ENCODE measurements around the genes C2CD2L and USP2.

DNA sequence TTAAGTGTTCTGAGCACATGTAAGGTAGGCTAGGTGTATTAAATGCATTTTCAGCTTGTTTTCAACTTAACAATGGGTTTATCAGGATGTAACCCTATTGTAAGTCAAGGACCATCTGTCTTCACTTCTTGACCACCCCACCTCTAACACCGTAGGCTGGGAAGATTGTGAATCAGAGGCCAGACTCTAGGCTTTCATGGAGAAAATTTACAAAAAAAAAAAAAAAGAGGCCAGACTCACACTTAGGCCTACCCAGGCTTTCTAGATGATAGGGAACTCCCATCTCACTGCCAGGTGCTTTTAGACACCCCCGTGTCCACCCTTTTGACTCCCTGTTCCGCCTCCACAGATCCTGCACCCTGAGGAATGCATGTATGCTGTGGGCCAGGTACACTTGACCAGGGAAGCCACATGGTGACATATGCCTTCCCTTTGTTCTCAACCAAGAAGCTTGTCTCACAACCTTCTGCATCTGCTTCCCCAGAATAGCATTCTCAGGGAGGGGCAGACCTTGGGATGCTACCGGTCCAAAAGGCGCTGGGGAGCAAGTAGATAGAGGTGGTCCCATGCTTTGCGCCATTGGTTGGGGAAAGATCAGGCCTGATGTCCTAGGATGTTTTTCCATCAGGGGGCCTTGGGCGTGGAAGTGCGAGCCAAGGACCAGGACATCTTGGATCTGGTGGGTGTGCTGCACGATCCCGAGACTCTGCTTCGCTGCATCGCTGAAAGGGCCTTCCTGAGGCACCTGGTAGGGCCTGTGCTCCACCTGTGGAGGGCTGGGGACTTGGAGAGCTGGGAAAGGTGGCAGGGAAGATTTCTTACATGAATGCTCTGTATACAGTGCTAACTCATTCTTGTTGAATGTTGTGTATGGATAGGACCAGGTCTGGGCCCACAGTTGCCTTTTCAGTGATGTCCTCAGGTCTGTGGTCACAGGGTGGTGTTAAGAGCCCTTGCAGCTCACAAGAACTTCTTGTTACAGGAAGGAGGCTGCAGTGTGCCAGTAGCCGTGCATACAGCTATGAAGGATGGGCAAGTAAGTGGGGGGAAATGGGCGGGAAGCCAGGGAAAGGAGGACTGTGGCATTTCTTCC, 3.1 kb downstream of the H2AX start:
- PRO-cap = no peak
- RAMPAGE, long total RNA, 2 experiments = no peak in any of the 2 experiments

- PRO-cap = bidirectional peak, plus-strand start at chr11:119107344, minus-strand start at chr11:119107182
- RAMPAGE, long total RNA, 2 experiments = no peak in any of the 2 experiments
Measured at GRCh38 chr11:119106461-119107737, at the start of gene C2CD2L. Gene C2CD2L, plus strand, starts transcription at chr11:119107344.

- PRO-cap = no peak
- RAMPAGE, long total RNA, 2 experiments = no peak in any of the 2 experiments
Measured at GRCh38 chr11:119179438-119180333, 5.6 kb upstream of the NHERF4 start.

GRCh38 chr11:119262510-119263365, 54.2 kb downstream of the MCAM start:
- PRO-cap = no peak
- RAMPAGE, long total RNA, 2 experiments = no peak in any of the 2 experiments

- PRO-cap = bidirectional peak, plus-strand start at chr11:119307067, minus-strand start at chr11:119306768
- RAMPAGE, long total RNA, 2 experiments = no peak in any of the 2 experiments
Measured at GRCh38 chr11:119306566-119307298, 10.2 kb downstream of the MCAM start.

- PRO-cap = no peak
- RAMPAGE, long total RNA, 2 experiments = no peak in any of the 2 experiments
Measured at GRCh38 chr11:119318002-119318553, 1.1 kb upstream of the MCAM start.

GRCh38 chr11:119319435-119319960, 2.6 kb upstream of the MCAM start:
- PRO-cap = no peak
- RAMPAGE, long total RNA, 2 experiments = no peak in any of the 2 experiments

DNA sequence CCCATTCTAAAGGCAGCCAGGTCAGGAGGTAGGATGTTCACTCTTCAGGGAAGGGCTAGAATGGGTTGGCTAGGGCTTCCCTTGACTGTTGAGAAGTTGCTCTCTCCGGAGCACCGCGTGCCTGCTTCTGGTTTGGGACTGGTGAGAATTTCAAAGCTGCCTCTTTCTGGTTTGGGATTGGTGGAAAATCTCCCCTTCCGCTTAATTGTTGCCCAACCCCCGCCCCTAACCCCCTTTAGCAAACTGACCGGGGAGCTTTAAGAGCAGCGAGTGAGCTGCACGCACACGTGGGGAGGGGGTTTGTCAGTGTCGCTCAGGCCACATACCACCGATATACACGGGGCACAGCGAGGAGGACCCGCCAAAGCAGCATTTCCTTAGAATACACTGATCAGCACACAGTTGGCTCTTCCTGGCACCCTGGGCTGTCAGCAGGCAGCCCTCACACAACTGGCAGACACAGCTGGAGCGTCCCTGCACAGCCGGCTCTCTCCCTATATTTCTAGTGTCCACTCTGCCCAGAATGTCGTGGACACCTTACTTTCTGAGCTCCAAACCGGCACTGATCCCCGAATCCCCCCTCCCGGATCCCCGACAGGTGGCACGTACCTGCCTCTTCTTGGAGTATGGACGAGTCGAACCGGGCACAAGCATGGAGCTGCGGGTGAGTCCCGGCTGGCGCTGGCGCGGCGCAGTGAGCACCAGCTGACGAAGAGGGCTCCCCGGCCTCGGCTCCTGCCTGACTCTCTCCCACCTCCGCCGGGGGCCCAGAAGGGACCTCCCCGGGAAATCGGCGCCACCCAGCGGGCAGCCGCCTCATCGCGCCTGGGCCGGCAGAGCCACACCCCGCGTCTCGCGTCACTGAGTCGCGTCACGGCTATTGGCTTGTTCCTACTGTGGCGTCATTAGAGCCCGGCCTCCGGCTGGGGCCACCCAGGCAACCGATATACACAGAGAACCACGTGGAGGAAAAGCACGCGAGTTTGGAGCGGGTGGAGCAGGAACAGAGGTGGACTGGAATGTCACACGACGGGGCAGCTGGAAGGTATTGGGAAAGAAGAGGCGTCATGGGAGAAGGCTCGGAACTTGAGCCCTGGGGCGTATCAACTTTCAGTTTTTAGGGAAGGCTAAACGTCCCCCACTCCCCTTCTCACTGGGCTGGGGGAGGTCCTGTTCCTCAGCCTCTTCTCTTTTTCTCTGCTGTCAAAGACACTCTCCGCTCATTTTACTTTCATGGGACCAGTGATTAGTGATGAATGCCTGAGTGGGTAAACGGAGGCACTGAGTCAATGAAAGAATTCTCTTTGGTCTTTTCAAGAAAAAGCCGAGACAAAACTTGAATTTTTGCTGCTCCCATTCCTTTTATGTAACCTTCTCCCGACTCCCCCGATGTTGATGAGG, at the start of gene USP2:
Gene USP2, minus strand, starts transcription at position 827 of the 1,401 bp plus-strand sequence.
- PRO-cap = bidirectional peak, plus-strand start at position 947 of the sequence, minus-strand start at position 746 of the sequence
- RAMPAGE, long total RNA, 2 experiments = start-site peak on the plus strand in 1 of 2 experiments, centred at position 954 of the sequence, 15 reads per replicate

- PRO-cap = no peak
- RAMPAGE, long total RNA, 2 experiments = no peak in any of the 2 experiments
Measured at GRCh38 chr11:119486079-119486334, 63.0 kb upstream of the THY1 start.

GRCh38 chr11:119617916-119618984, 110.8 kb downstream of the NECTIN1 start:
- PRO-cap = no peak
- RAMPAGE, long total RNA, 2 experiments = no peak in any of the 2 experiments

DNA sequence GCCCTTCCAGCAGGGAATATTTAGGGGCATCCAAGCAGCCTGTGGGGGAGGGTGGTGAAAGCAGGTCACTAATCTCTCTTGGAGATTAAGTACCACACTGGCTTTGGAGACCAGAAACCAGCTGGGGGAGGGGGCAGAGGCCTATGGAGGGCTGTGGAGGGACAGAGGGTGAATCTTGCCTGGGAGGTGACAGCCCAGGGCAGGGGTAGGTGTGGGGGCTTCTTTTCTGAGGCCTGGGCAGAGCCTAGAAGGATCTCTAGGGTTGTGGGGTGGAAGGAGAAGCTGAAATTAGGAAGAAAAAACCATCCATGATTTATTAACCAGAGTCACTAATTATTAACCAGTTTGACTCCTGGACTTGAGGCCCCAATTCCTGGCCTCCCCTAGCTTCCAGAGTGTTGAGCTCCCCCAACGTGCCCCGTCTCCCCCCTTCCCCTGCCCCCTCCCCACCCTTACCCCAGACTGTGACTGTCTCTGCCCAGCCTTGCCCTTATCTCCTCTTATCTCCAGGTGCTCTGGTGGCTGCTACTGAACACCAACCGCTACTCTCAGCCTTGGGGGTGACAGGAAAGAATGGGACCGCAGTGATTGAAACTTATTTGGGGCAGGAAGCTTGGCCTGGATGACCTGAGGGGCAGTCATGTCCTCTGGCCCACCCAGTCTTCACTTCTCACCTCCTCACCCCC, 15.8 kb downstream of the NECTIN1 start:
- PRO-cap = no peak
- RAMPAGE, long total RNA, 2 experiments = no peak in any of the 2 experiments

DNA sequence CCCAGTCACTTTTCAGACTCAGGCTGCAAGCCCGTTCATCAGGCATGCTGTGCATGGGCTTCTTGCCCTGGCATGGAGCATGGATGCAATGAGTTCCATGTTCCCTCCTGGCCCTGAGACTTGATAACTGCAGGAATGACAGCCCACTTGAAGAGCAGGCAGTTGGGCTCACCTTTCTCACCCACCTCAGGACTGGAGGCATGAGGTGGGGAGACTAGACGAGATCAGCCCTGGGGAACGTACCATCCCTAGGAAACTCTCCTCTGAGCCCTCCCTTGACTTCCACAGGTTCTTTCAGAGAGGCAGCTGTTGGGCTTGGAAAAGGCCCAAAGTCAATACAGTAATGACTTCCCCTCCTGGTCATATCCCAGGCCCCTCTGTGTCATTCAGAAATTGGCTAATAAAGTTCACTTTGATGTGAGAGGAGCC, 5.7 kb upstream of the NECTIN1 start:
- PRO-cap = no peak
- RAMPAGE, long total RNA, 2 experiments = no peak in any of the 2 experiments

- PRO-cap = no peak
- RAMPAGE, long total RNA, 2 experiments = no peak in any of the 2 experiments
Measured at GRCh38 chr11:119739843-119740125, 10.8 kb upstream of the NECTIN1 start.

GRCh38 chr11:119740126-119740411, 11.1 kb upstream of the NECTIN1 start:
- PRO-cap = no peak
- RAMPAGE, long total RNA, 2 experiments = no peak in any of the 2 experiments

- PRO-cap = unidirectional peak, minus-strand start at chr11:120135729; bidirectional peak, plus-strand start at chr11:120136051, minus-strand start at chr11:120136011
- RAMPAGE, long total RNA, 2 experiments = no peak in any of the 2 experiments
Measured at GRCh38 chr11:120135519-120136288, 2.2 kb downstream of the TRIM29 start.

GRCh38 chr11:120215521-120216534, 5.0 kb downstream of the OAF start:
- PRO-cap = no peak
- RAMPAGE, long total RNA, 2 experiments = no peak in any of the 2 experiments

GRCh38 chr11:120302871-120303529, 22.1 kb upstream of the TLCD5 start:
- PRO-cap = no peak
- RAMPAGE, long total RNA, 2 experiments = no peak in any of the 2 experiments

- PRO-cap = no peak
- RAMPAGE, long total RNA, 2 experiments = no peak in any of the 2 experiments
Measured at GRCh38 chr11:120357603-120358533, 21.7 kb downstream of the ARHGEF12 start.

DNA sequence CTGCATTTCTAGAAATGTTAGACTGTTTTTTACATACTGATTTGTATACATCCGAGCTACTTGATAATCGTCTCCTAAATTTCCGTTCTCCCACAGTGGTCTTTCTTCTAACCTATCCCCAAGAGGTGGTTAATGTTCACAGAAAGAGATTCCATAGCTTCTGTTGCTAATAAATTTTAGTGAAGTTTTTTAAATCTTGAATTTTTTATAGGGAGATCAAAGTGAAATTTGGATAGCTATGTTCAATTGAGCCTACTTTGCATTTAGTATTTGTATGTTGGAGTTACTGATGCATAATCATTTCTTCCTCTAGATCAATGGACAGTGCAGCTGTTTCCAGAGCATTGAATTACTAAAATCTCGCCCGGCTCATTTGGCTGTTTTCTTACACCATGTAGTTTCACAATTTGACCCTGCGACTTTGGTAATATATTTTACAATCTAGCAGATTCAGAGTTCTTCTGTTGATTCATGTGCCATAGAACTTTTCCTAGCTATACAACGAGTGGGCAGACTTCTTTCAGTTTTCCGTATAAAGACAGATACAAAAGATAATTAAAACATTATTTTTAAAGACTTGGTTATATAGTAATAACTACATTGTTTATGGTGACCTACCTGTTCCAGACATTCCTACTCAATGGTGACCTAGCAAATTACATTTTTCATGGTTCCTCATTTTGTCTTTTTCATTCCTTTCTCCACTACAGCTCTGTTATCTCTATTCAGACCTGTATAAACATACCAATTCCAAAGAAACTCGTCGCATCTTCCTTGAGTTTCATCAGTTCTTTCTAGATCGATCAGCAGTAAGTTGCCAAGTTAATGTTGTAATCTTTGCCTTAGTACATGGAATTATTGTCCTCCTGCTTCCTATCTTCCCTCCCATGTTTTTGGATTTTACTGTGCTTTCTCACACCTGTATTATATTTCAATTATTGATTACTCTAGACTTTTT, 69.9 kb upstream of the GRIK4 start:
- PRO-cap = no peak
- RAMPAGE, long total RNA, 2 experiments = no peak in any of the 2 experiments

GRCh38 chr11:120451265-120452259, 60.0 kb upstream of the GRIK4 start:
- PRO-cap = no peak
- RAMPAGE, long total RNA, 2 experiments = no peak in any of the 2 experiments

All from prostate gland (tissue), 2 donors.